ENCODE results near the gene SERINC1.

- PRO-cap = no peak
Observed at GRCh38 chr6:122074617-122074824, 324.9 kb upstream of the HSF2 start.

DNA sequence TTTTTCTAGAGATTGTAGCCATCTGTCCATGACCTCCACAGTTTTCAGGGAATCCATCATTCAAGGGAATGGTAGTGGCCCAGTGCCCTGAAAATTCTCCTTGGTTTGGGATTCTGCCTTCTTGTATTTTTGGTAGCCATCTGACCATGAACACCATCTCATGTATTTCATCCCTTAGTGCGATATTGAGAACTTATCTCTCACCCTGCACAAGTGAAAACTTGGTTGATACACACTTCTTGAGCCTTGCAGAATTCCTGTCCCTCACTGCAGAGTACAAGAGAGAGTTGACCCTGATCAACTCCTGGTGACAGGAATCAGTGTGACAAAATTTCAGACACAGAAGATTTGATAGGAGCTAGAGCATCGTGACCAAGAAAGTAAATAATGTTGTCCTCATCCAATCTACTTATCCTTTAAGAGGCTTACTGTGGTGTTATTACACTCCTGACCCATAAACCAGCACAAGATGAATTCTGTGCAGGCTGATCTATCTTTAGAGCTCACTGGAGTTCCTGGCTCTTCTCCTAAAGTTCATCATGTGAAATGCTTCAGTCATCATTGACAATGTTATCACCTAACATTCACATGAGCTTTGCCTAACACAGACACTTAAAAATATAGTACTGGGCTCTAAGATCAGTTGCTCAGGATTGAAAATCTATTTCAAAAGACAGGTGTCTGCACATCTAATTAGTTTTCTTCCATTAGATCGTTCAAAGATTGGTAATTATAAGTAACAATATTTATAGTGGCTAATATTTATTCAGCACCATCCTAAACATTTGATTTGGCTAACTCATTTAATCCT is 271.1 kb upstream of the HSF2 start:
- PRO-cap = bidirectional peak, plus-strand start at position 611 of the sequence, minus-strand start at position 471 of the sequence

DNA sequence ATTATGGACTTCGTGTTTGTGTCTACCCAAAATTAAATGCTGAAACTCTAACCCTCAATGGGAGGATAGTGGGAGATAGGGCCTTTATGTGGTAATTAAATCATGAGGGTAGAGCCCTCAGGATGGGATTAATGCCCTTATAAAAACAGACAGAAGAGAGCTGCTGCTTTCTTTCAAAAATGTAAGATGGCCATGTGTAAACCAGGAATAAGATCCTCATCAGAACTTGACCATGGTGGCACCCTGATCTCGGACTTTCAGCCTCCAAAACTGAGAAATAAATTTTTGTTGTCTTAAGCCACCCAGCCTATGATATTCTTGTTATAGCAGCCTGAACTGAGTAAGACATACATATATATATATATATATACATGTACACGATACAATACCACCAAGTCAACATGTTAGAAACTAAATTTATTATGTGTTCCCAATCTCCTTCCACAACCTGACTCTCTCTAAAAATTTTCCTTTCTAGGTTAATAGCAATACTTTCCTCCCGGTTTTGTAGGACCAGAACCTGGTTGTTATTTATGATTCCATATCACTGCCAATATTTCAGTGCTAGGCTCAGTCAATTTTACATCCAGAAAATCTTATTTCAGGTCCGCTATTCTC is 14.0 kb downstream of the SERINC1 start:
- PRO-cap = no peak

- PRO-cap = unidirectional peak, plus-strand start at chr6:122471236; bidirectional peak, plus-strand start at chr6:122471934, minus-strand start at chr6:122471807
Observed at GRCh38 chr6:122470959-122472160, at the start of gene SERINC1. SERINC1 (minus strand) TSS chr6:122471807.

DNA sequence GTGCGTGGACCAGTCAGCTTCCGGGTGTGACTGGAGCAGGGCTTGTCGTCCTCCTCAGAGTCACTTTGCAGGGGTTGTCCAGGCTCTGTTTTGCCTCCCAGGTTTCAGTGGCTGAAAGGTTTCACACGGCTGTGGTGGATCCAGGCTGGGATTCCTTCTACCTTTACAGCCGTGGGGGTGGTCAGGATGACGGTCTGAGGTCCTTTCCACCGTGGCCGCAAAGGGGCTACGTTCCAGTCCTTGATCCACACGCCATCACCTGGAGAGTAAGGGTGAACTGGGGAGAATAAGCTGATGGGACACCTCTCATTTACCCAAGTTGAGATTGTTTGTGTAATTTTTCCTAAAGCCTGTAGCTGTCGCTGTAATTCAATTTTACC is 35.5 kb upstream of the FABP7 start:
- PRO-cap = no peak

- PRO-cap = no peak
Observed at GRCh38 chr6:123090946-123091712, 95.1 kb downstream of the CLVS2 start.

- PRO-cap = no peak
Observed at GRCh38 chr6:124969527-124970611, 7.6 kb downstream of the RNF217 start.

- PRO-cap = no peak
Observed at GRCh38 chr6:125095777-125096105, 57.8 kb upstream of the TPD52L1 start.

GRCh38 chr6:125123489-125124622 is 29.7 kb upstream of the TPD52L1 start:
- PRO-cap = no peak

- PRO-cap = no peak
Observed at GRCh38 chr6:125154126-125154712, 646 bp downstream of the TPD52L1 start.

DNA sequence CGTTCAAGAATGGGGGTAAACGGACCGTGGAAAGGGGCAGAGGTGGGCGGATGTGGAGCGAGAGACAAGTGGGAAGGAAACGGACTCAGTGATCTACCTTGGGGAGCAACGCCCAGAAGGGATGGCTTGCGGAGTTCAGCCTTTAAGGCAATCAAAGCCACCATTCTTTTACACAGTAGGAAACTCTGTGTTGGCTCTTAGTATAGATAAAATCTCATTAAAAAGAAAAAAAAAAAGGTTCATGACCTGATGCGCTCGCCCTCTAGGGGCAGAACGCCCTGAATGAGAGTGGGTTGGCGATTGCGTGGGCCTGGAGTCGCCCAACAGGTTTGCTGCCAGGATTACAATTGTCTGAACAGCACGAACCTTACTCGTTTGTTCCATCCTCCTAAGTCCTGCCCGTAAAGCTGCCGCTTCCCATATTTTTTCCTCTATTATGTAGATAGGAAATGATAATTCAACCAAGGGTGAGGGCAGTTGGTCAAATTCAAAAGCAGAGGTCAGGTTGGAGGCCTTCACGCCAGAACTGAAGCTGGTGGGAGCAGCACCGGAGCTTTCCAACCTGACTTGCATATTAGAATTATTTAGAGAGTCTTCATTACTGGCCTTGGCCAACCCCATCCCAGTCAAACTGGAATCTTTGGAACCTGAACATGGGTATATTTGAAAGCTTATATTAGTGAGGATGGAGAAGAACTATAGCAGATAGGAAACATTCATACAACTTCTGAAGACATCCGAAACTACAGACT is 1.3 kb downstream of the TPD52L1 start:
- PRO-cap = no peak

GRCh38 chr6:125251684-125252239 is 50.0 kb downstream of the HDDC2 start:
- PRO-cap = no peak

DNA sequence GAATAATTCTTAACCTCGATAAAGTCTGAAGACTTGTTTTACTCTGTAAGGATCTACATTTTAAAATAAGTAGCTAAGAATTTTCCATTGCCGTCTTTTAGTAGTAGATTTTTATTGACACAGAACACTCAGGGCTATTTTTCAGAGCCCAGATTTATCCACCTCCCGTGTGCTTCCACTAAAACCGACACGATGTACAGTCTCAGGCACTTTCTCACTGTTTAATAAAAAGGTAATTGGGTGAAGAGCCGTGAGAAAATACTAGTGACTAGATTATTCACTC is 12.1 kb upstream of the HDDC2 start:
- PRO-cap = no peak

DNA sequence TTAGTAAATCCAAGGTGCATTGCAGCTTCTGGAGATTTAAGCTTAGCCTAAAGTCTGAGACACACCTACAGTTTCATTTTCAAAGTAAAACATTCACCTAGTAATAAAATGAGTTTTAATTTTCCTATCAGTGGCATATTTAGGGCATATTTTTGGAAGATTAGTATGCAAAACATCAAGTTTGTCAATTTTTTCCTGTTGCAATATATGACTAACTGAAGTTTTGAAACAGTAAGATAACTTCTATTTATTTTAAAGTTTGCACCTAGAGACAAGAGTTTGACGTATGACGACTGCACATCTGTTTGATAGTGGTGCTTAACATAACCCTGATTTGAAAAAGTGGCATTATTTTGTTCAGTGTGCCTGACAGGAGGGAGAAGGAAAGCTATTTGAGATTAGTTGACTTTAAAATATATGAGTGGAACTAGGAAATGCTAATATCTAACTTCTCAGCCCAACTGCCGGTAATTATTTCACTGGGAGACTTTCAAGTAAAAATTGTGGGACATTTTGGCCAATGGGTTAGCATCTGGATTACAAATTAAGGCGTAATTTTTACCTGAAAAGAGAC is 1.7 kb downstream of the HEY2 start:
- PRO-cap = no peak

- PRO-cap = no peak
Observed at GRCh38 chr6:125814918-125815604, 24.3 kb downstream of the NCOA7 start.

DNA sequence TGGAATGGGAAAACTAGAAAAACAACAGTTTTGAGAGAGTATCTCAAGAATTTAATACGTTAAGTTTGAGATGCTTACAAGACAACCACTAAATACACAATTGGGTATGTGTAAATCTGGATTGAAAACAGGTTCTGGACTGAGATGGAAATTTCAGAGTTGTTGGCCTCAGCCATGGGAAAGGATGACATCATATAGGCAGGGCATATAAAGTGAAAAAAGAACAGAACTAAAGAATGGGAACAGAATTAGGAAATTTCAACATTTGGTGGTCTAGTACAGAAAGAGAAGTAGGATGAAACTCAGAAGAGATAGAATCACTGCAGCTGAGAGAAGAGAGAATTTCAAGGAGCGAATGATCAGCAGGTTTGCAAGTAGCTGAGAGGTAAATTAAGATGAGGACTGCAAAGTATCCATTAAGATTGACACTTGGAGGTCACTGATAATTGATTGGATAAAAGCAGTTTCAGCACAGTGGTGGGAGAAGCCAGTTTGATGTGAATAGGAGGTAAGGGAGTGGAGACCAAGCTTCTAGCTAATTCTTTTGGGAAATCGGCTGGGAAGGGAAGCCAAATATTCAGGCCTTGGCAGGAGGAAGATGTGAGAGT is 37.3 kb downstream of the NCOA7 start:
- PRO-cap = no peak

DNA sequence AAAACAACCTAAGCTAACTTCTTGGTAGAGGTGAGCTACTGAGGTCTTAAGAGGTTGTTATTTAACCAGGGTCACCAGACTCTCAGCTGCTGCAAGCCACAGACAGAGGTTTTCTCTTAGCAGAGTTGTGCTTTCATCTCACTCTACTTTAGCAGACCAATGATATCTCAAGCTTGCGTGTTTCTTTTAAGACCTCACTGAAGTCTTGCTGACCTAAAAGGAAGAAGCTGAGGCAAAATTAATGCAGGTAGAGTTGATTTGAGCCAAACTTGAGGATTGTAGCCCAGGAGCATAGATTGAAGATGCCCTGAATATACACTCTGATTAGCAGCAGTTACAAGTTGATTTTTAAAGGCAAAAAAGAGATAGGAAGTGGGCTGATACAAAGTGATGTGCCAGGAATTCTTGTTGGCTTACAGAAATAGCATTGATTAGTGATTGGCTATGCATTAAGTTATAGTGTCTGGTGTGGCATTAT is 43.7 kb downstream of the NCOA7 start:
- PRO-cap = no peak

DNA sequence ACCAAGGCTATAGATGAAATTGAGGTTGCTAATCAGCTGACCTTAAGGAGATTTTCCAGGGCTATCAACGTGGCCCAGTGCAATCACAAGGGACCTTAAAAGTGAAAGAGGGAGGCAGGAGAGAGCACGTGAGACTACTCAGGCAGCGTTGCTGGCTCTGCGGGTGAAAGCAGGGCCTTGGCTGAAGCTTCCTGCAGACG is 78.7 kb downstream of the NCOA7 start:
- PRO-cap = no peak

DNA sequence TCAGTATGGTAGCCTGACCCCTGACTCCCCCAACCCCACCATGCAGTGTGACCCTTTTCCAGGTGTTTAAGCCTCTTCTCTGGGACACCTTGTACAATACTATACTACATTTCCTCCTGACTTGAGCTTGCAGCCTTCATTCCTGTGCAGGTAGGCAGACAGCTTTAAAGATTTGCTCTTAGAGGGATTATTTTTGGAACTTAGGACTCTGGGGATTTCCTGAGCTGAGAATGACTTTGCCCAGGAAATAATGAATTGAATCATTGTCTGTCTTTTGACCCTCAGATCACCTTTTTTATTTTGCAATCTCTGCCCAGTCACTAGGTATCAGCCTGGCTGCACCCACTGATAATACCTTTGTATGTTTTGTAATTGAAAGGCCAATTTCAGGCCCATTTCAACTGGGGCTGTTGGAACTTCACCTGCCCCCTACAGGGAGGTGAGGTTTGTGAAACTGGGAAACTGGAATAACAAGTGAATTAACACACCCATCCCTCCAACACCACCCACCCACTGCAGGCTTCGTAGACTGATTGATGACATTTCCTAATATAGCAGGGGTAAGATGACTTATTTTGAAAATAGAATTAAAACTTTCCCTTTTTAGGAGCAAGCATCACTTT is 157.2 kb upstream of the CENPW start:
- PRO-cap = no peak

GRCh38 chr6:126773014-126773340 is 345.5 kb upstream of the RSPO3 start:
- PRO-cap = no peak